Upper lobe of left lung (tissue), 5 donors: Measurements from ENCODE around the genes TLR6 and KLHL5.

DNA sequence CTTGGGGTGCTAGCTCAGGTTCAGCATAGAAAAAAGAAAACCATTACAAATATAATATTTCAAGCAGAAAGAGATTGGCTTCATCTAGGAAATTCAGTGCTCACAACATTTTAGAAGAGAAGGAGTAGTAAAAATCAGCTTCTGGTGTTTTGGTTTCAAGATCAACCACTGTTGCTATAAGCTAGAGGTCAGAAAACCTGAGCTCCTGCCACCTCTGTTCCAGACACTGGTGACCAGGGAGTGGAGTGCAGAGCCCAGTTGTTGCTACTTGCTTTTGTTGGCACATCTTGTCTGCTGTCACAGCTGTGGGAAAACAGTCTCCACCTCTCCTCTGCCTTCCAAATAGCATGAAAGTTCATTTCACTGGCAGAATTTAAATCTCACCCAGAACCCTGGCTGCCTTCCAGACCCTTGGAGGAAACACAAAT, 297.6 kb upstream of the KLF3 start:
- PRO-cap, 2 experiments, result no peak in any of the 2 experiments
- RAMPAGE, long total RNA, 4 experiments, result no peak in any of the 4 experiments

- PRO-cap, 2 experiments, result peak in 1 of 2 experiments; most common plus-strand start chr4:38562926 (in 1)
- RAMPAGE, long total RNA, 4 experiments, result no peak in any of the 4 experiments
Measured at GRCh38 chr4:38562570-38563411, 101.2 kb upstream of the KLF3 start.

GRCh38 chr4:38609567-38610159, 54.3 kb upstream of the KLF3 start:
- PRO-cap, 2 experiments, result no peak in any of the 2 experiments
- RAMPAGE, long total RNA, 4 experiments, result no peak in any of the 4 experiments

DNA sequence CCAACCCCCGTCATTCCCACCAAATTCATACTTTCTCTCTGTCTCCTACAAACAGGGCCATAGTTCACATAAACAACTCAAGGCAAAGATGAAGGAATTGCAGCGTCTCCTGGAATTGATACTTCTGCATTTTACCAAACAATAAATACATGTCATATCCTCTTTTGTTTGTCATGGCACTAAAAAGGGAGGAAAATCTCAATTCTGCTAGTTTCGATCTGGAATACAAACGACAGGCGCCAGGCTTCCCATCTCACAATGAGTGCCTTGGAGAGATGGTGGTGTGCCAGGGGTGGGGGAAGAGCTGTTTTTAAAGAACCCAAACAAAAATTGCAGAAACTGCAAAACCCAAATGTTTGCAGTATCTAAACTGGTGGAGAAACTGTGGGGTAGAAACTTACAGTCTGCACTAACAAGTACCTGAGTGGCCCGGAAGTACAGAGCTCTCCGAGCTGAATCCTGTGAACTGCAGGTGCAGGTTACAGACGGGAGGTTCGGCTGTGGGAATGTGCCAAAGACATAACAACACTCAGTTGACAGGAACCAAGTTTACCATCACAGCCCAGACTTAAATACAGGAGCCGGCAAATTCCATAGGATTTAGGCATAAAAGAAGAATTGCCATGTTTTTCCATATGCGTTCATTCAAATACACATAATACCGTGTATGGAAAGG, 53.0 kb upstream of the KLF3 start:
- PRO-cap, 2 experiments, result no peak in any of the 2 experiments
- RAMPAGE, long total RNA, 4 experiments, result no peak in any of the 4 experiments

- PRO-cap, 2 experiments, result no peak in any of the 2 experiments
- RAMPAGE, long total RNA, 4 experiments, result start-site peak on the minus strand in 1 of 4 experiments, at chr4:38627846-38627888 at its widest, 5 reads per replicate
Measured at GRCh38 chr4:38627550-38628130, 36.4 kb upstream of the KLF3 start.

- PRO-cap, 2 experiments, result no peak in any of the 2 experiments
- RAMPAGE, long total RNA, 4 experiments, result no peak in any of the 4 experiments
Measured at GRCh38 chr4:38677505-38677906, 13.5 kb downstream of the KLF3 start.

GRCh38 chr4:38816267-38817047, 11.9 kb upstream of the TLR1 start:
- PRO-cap, 2 experiments, result peak in 1 of 2 experiments; most common minus-strand start chr4:38816534 (in 1)
- RAMPAGE, long total RNA, 4 experiments, result no peak in any of the 4 experiments

DNA sequence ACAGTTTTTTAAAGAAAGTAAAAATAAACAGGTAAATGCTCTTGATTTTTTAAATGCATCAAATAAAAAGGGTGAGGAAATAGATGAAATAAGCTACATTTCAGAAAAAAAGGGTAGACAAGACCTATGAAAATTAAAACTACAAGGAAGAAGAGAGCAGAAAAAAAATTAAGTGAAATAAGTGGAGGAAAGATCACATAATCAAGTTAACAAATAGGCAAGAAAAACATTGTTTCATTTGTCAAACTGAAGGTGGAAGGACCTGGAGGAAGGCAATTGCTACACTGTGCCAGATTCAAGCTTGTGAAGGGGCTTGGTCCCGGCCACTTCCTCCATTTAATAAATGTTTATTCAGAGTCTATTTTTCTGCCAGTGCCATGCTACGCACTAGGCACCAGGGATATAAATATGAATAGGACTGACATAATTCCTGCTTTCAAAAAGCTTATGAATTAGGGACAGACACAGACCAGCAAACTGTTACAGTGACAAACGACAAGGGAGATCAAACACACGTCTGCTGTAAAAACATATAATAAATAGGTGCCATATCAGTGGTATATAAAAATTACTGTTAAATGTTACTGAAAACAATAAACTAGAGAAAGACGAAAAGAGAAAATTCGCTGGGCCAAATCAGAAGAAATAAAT, 646 bp downstream of the TLR6 start:
- PRO-cap, 2 experiments, result no peak in any of the 2 experiments
- RAMPAGE, long total RNA, 4 experiments, result no peak in any of the 4 experiments

- PRO-cap, 2 experiments, result no peak in any of the 2 experiments
- RAMPAGE, long total RNA, 4 experiments, result start-site peak on the minus strand in 1 of 4 experiments, at chr4:38856780-38856842 at its widest, 35 reads per replicate
Measured at GRCh38 chr4:38856497-38857142, at the start of gene TLR6. TSS of gene TLR6 (minus strand) at chr4:38856817.

DNA sequence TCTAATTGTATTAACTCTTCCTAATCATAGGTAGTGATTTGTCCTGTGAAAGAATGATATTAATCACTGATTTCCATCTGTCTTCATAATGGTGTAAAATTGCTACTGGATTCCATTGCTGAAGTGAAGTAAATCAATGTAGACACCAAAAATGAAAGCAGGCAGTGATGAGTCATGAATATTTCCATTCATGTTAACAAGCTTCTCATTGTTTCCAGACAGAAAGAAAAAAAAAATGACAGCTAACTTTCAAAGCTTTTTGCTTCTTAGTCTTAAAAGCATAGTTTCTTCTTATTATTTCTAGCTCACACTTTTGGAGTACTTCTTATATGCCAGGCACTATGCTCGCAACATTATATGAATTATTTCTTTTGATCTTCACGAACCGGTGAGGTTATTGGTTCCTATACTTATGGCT, 21.6 kb downstream of the FAM114A1 start:
- PRO-cap, 2 experiments, result no peak in any of the 2 experiments
- RAMPAGE, long total RNA, 4 experiments, result no peak in any of the 4 experiments

GRCh38 chr4:38950501-38951378, 81.5 kb downstream of the TMEM156 start:
- PRO-cap, 2 experiments, result no peak in any of the 2 experiments
- RAMPAGE, long total RNA, 4 experiments, result no peak in any of the 4 experiments

DNA sequence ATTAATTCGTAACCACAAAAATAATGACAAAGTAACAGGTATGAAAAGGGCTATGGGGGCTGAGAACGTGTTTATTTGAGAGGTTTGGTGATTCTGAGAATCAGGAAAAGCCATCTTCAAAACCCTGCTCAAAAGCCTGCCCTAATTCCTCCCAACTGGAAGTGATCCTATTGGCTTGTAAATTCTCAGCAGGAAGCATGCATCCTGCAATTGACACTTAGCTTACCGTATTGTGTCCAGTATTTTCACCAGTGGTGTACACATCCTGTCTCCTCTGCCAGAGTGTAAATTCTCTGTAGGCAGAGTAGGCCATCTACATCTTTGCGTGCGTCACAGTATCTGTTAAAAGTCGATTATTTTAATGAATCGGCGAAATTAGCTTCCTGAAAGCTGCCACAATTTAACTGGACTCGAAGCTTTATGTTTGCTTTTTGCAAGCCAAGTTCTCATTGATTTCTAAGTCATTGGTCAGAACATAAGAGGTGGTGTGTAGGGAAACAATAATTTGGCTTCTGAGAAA, 67.0 kb downstream of the TMEM156 start:
- PRO-cap, 2 experiments, result no peak in any of the 2 experiments
- RAMPAGE, long total RNA, 4 experiments, result no peak in any of the 4 experiments

GRCh38 chr4:39062019-39063002, at the start of gene KLHL5:
TSS of gene KLHL5 (plus strand) at chr4:39062232.
- PRO-cap, 2 experiments, result no peak in any of the 2 experiments
- RAMPAGE, long total RNA, 4 experiments, result start-site peak on the plus strand in 1 of 4 experiments, at chr4:39062824-39062888 at its widest, 6 reads per replicate

DNA sequence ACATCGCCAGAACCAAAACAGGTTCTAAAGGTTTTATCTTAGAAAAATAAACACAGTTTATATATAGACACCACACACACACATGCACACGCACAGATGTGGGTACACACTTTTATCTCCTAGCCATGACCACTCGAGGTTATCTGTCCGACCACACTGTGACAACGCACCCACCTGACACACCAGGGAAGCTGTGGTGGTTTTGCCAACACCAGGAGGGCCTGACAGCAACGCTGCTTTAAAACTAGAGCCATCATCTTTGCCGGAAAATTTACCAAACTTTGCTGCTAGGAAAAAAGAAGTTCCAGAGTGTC, 59.8 kb downstream of the RFC1 start:
- PRO-cap, 2 experiments, result no peak in any of the 2 experiments
- RAMPAGE, long total RNA, 4 experiments, result no peak in any of the 4 experiments

GRCh38 chr4:39452452-39452880, 6.3 kb downstream of the RPL9 start:
- PRO-cap, 2 experiments, result no peak in any of the 2 experiments
- RAMPAGE, long total RNA, 4 experiments, result no peak in any of the 4 experiments

DNA sequence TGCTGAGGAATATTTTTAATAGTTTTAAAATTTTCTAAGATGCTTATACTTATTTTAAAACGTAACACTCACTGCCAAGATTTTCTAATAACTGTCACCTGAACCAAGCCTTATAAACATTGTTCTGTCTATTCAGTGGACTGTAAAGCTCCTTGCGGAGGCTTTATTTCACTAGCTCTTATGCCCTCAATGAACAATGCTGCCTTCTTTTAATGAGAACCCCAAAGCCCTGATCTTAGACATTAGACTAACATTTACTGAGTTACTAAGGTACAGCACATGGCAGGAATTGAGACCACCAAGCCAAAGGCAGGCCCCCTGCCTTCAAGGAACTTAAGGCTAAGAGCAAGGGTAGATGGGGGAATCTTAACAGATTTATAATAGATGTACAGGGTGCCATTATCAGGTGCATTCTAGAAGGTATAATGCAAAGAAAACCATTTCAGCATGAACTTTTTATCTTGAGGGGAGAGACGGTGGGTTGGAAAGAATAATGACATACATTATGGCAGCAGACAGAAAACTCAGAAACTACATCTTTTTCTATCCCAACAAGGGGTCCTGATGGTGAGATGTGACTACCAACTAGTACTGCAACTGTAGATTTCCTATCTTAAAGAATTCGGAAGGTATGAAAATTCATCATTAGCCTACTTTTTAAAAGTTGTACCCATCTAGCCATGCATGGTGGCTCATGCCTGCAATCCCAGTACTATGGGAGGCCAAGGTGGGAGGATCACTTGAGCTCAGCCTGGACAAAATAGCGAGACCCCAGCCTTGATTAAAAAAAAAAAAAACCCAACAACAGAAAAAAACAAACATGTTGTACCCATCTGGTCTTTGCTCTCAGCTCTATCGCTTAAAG, 1.9 kb downstream of the RPL9 start:
- PRO-cap, 2 experiments, result no peak in any of the 2 experiments
- RAMPAGE, long total RNA, 4 experiments, result no peak in any of the 4 experiments

GRCh38 chr4:39565970-39566679, 38.9 kb upstream of the UGDH start:
- PRO-cap, 2 experiments, result no peak in any of the 2 experiments
- RAMPAGE, long total RNA, 4 experiments, result no peak in any of the 4 experiments

DNA sequence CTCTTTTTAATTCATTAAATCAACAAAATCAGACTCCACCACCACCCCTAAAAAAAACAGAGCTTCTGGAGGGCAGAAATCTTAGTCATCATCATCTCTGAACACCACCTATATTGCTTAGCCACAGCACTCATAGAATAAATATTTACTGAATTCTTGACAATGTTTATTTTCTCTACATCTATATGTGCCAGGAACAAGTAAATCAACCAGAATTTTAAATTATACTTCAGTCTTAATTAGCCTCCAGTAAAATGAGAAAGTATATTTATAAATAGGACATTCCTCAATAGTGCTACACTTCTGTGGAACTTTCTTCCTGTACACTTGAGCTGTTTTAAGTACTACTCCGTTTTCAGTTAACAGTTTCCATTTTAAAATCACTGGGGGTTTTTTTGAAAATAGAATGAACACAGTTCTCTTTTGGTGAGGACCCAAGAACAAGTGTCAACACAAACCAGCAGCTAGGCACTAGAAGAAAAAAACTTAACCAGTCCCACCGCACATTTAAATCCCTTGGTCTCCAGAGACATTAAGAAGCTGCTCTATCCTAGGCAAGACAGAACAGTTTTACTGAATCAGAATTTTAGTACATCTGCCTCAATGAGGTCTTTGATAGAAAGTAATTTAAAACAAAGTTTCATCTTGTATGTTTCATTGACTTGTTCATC, 25.5 kb downstream of the SMIM14 start:
- PRO-cap, 2 experiments, result no peak in any of the 2 experiments
- RAMPAGE, long total RNA, 4 experiments, result no peak in any of the 4 experiments

DNA sequence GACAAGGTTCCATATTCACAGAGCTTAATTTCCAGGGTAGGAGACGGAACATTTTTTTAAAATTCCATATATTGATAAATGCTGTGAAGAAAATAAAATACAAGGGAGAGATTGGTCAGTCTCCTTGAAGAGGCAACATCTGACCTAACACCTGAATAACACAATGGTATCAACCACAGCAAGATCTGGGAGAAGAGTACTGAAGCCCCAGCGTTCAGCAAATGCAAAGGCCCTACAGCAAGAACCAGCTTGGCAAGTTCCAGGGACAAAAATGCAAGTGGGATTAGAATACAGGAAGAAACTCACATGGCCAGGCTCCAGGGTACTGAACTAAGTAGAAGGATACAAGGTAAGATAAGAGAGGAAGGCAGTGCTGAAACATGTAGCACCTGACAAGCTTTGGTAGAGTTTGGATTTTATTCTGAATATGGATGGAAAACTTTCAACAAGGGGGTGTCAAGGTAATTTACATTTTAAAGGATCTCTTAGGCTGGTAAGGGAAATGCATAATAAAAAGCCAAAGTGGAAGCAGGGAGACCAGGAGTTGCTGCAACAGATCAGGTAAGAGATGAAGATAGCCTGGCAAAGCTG, 3.6 kb downstream of the SMIM14 start:
- PRO-cap, 2 experiments, result no peak in any of the 2 experiments
- RAMPAGE, long total RNA, 4 experiments, result no peak in any of the 4 experiments

DNA sequence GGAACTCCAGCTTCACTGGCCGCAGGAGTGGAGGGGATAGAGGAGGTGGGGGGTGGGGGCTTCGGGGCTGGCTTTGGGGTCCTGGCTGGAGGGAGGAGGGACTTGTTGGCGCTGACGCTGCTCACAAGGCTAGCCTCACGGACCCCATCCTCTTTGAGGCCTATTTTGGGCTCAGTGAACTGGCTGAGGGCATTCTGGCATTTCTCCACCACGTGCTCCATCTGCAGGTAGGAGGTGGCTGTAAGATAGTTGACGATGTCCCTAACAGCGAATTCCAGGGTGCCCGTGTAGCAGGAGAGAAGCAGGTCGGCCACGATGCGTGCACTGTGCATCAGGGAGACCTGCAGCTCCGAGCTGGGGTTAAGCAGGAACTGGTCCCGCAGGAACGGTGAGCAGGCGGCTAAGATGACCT, 73.0 kb downstream of the UBE2K start:
- PRO-cap, 2 experiments, result no peak in any of the 2 experiments
- RAMPAGE, long total RNA, 4 experiments, result no peak in any of the 4 experiments